Mesenchymal stem cell of the bone marrow (primary cell): ENCODE measurements around a stretch of chr9.

DNA sequence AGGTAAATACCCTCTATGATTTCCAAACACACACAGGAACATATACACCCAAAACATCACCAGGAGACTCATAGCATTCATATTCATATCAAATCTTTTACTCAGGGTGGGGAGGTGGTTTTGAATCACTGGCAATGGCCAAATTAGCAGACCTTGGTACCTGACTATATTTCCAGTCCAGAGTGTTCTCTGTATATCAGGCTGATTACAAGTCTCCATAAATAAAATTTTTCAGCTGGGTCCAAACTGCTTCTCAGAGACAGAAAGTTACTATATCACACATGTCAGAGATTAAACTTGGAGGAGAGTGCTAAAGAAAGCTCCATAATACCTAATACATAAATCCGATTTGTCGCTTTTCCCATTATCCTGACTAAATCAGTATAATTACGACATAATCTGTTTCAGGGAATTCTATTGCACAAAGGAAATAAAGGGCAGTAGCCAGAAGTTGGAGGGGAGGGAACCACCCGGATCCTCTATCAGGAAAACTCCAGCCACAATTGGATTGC, 6.9 kb upstream of the GOLGA1 start:
- CAGE, long polyA plus RNA, result no peak

GRCh38 chr9:125200684-125201485, 543 bp downstream of the RABEPK start:
- CAGE, long polyA plus RNA, result no peak

DNA sequence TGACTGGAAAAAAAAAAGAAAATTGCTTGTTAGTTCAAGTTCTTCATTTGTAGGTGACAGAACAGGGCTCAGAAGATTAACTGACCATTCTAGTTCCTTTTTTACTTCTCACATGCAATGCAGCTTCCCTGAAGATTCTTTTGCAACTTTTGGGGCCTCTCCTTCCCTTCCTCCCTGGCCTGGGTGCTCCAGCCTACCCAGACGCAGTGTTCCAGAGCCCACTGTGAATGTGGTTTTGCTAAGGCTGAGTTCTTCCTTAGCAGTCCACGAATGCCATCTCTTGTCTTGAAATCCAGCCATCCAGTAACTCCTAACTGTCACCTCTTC, 2.4 kb upstream of the GAPVD1 start:
- CAGE, long polyA plus RNA, result no peak

GRCh38 chr9:125410181-125410759, 148.6 kb downstream of the GAPVD1 start:
- CAGE, long polyA plus RNA, result no peak

GRCh38 chr9:125578981-125579331, 128.1 kb downstream of the MAPKAP1 start:
- CAGE, long polyA plus RNA, result no peak

GRCh38 chr9:125821088-125821762, 74.1 kb downstream of the PBX3 start:
- CAGE, long polyA plus RNA, result no peak

GRCh38 chr9:126345517-126345804, 18.8 kb downstream of the MVB12B start:
- CAGE, long polyA plus RNA, result no peak

DNA sequence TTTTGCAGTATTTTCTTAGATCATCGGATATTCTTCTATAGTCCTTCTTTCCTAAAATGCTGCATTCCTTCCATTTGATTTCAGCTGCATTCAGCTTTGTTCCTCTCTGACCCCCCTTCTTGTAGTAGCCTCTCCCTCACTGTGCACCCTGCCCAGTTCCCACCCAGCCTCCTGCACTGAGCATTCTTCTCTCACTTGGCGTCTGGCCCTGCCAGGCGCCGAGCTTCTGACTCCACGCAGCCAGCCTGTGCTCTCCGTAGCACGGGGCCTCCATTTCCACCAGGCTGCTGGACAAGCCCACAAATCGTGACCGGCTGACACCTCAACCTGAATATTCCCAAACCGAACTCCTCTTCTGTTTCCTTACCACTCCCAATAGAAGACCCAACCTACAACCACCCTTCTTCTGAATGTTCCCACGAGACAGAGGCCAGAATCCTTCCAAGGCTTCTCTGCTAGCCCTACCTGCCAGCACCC, 40.0 kb downstream of the MVB12B start:
- CAGE, long polyA plus RNA, result no peak

GRCh38 chr9:126516609-126517448, 96.9 kb upstream of the LMX1B start:
- CAGE, long polyA plus RNA, result no peak

GRCh38 chr9:126525356-126525774, 88.4 kb upstream of the LMX1B start:
- CAGE, long polyA plus RNA, result no peak

DNA sequence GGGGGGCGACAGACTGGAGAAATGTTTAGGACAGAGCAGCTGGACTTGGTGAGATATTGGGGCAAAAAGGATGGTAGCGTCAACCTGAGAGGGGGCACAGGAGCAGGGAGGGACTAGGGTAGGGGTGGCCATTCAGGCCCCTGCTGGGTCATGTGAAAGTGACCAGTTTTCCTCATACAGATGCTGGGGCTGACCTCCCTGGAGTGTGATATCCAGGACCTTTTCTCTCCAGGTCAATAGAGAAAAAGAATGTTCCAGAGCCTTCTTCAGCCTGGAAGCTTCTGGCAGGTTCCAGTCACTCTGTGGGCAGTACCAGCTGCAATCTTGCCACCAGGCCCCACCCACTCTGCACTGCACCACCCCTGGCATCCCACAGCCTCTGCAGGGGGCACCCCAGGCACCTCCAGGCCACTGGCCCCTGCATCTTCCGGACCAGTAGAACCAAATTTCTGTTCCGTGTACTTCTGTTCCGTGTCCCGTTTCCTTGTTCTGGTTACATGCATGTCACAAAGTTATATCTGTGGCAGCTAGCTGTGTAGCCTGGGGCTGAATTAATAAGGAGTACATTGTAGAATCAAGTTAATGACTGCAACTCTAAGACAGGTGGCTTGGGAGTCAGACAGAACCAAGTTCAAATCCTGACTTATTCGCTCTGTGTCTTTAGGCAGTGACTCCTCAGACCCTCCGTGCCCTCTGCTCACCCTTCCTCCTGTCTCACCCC, 83.3 kb upstream of the ZBTB43 start:
- CAGE, long polyA plus RNA, result no peak

- CAGE, long polyA plus RNA, result no peak
Observed at GRCh38 chr9:126862325-126862915, 2.0 kb downstream of the ZBTB34 start.

DNA sequence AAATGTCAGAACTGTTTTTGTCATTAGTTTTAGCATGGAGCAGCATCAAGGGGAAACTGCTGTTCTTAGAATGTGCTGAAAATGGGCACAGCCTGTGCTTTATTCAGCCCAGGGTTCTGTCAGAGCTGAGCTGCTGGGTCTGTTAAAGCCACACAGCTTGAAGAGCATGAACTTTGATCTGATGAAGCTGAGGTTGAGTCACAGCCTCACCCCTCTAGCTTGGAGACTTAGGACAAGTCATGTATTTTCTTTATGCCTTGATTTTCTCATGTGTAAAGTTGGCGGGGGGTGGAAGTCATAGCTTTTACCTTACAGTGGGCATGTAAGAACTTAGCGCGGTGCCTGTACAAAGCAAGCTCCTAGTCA, 72.0 kb downstream of the RALGPS1 start:
- CAGE, long polyA plus RNA, result no peak

GRCh38 chr9:127126956-127127490, 4.6 kb upstream of the ANGPTL2 start:
- CAGE, long polyA plus RNA, result no peak

- CAGE, long polyA plus RNA, result no peak
Observed at GRCh38 chr9:127247415-127247642, 17.2 kb upstream of the GARNL3 start.

GRCh38 chr9:127307602-127308326, 43.2 kb downstream of the GARNL3 start:
- CAGE, long polyA plus RNA, result no peak

- CAGE, long polyA plus RNA, result no peak
Observed at GRCh38 chr9:127311187-127311795, 46.7 kb downstream of the GARNL3 start.

- CAGE, long polyA plus RNA, result no peak
Observed at GRCh38 chr9:127473415-127474379, 22.4 kb downstream of the LRSAM1 start.

DNA sequence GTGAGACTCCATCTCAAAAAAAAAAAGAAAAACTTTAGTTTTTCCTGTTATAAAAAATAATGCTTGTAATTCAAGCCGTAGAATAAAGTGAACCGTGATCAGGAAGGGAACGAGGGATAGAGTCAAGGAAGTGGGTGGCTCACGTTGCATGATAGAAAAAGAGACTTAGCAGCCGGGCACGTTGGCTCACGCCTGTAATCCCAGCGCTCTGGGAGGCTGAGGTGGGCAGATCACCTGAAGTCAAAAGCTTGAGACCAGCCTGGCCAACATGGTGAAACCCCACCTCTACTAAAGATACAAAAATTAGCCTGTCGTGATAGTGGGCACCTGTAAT, 48.6 kb downstream of the LRSAM1 start:
- CAGE, long polyA plus RNA, result no peak

DNA sequence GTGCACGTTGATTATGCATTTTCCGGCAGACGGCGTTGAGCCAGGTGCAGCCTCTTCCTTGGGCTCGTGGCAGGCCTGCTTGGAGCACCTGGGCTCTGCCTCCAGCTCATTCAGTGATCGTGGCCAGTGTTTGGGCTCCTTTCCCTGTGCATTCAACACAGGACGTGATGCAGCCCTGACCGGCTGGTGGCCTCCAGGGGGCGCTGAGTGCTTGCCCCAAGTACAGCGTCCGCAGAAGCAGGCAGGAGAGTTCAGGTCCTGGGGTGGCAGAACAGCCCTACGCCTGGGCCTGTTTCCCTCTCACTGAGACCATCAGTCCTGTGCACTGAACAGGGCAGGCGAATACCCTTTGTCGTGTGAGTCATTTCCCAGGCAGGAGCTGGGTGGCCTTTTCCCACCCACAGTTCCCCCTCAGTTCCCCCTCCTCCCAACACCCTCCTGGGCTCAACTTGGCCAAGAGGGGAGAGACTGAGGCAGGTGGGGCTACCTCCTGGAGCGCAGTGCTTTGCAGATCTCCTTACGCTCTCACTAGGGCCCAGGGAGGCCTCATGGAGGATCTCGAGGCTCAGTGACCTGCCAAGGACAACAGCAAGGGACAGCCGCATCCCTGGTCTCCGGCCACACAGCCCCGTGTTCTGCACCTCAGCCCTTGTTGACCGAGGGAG, 52.8 kb downstream of the LRSAM1 start:
- CAGE, long polyA plus RNA, result no peak